ENCODE results near the gene WNT10A.

DNA sequence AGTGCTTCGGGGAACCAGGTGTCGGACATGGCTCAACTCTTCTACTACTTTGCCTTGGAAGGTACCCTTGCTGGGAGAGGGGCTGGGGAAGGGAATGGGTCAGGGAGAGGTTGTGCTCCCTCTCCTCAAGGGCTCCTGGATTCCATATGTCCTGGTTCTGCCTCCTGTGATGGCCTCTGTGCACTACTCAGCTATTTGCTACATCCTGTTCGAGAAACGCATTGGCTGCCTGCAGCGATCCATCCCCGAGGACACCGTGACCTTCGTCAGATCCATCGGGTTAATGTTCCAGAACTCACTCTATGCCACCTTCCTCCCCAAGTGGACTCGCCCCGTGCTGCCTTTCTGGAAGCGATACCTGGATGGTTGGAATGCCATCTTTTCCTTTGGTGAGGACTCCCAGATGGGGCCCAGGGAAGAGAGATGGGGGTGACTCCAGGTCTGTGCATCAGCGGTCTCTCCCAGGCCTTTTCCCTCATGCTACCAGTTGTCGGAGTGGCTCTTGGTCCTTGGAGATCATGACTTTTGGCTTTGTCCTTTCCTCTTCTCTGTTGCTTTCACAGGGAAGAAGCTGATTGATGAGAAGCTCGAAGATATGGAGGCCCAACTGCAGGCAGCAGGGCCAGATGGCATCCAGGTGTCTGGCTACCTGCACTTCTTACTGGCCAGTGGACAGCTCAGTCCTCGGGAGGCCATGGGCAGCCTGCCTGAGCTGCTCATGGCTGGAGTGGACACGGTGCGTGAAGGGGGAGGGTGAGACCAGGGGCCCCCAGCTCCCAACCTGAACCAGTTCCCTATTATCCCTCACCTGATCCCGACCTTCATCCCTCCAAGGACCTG is 30.6 kb downstream of the CYP27A1 start:
- RRBS, result no CpG with 5 or more reads among the region's 19 CpGs
CAGE:
- cytosol, long polyA plus RNA, result no peak
- long polyA plus RNA, result no peak
- nucleus, long polyA plus RNA, result no peak

DNA sequence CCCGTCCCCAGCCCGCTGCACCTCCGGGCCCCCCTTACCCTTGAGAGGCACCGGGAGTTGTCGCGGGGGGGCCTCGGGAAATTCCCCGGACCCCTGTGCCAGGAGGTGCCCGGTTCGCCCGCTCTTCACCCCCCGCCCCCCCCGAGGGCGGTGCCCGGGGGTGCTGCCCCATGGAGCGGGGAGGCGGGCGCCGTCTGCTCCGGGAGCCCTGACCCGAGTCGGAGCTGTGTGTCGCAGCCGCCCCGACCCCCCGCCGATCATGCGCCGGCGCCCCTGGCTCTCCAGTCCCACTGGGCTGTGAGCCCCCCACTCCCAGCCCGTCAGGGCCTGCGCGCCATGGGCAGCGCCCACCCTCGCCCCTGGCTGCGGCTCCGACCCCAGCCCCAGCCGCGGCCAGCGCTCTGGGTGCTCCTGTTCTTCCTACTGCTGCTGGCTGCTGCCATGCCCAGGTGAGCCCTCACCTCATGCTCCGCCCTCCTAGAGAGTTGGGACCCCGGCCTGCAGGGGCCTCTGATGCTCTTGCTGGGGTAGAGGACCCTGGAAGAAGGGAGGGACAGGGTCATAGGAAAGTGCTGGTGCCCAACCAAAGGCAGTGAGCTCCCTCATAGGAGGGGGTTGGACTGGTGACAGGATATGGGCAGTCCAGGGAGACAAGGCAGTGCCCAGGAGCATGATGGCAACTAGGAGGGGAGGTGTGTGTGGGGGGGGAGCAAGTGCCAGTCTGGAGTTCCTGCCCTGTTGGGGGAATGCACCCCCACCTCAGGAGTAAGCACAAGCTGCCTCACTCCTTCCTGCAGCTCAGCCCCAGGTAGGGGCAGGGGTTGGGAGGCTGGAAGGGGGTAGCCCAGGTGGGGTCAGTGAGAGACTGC is at the start of gene WNT10A:
Gene WNT10A, plus strand, starts transcription at position 193 of the 869 bp plus-strand sequence.
- RRBS, result 7% methylated on average over 24 of the region's 42 CpGs
CAGE:
- cytosol, long polyA plus RNA, result no peak
- long polyA plus RNA, result no peak
- nucleus, long polyA plus RNA, result no peak

- RRBS, result no CpG with 5 or more reads among the region's 2 CpGs
CAGE:
- cytosol, long polyA plus RNA, result no peak
- long polyA plus RNA, result no peak
- nucleus, long polyA plus RNA, result no peak
Observed at GRCh38 chr2:218894940-218895290, 14.3 kb downstream of the WNT10A start.

DNA sequence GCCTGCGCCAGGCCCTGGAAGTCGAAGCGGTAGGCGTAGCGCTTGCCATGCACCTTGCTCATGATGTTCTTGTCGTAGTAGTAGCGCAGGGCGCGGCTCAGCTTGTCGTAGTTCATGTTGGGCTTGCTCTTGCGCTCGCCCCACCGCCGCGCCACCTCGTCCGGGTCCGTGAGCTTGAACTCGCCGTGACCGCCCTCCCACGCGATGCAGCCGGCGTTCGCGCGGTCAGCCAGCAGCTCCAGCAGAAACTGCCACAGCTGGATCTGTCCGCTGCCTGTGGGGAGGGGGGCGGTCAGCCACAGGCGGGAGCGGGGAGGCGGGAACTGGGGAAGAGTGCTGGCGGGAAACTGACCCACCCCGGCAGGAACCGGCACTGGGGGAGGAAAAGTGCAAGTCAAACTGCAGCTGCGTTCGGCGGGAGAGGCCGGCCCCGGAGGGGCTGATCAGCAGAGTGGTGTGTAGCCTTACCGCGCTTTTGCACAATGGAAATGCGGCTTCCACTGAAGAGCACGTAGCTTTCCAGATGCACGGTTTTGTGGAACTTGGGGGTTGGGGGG is 2.9 kb downstream of the FEV start:
- RRBS, result 1% methylated on average over 13 of the region's 46 CpGs
CAGE:
- cytosol, long polyA plus RNA, result no peak
- long polyA plus RNA, result no peak
- nucleus, long polyA plus RNA, result no peak

DNA sequence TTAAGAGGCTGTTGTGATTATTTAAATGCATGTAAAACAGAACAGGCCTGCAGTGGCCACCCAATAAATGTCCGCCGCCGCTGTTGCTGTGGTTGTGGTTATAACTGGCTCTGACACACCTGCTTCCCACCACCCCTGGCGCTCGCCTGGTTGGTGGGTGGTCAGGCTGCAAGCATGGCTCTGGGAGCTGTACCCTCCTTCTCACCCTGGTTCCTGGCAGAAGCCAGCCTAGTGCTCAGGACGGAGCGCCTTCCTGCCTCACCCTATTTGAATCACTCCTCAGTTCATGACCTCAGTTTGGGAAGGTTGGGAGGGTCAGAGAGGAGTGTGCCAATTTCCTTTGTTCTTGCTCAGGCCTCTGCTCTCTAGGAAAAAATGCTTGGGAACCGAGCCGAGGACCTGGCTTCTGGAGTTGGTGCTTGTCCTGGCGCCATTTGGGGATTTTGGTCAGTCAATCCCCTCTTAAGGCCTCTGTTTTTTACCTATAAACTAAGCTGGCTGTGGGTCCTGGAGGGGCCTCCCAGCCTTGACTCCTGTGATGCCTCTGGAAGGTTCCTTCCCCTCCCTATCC is 5.3 kb upstream of the CRYBA2 start:
- RRBS, result no CpG with 5 or more reads among the region's 10 CpGs
CAGE:
- cytosol, long polyA plus RNA, result no peak
- long polyA plus RNA, result no peak
- nucleus, long polyA plus RNA, result no peak

DNA sequence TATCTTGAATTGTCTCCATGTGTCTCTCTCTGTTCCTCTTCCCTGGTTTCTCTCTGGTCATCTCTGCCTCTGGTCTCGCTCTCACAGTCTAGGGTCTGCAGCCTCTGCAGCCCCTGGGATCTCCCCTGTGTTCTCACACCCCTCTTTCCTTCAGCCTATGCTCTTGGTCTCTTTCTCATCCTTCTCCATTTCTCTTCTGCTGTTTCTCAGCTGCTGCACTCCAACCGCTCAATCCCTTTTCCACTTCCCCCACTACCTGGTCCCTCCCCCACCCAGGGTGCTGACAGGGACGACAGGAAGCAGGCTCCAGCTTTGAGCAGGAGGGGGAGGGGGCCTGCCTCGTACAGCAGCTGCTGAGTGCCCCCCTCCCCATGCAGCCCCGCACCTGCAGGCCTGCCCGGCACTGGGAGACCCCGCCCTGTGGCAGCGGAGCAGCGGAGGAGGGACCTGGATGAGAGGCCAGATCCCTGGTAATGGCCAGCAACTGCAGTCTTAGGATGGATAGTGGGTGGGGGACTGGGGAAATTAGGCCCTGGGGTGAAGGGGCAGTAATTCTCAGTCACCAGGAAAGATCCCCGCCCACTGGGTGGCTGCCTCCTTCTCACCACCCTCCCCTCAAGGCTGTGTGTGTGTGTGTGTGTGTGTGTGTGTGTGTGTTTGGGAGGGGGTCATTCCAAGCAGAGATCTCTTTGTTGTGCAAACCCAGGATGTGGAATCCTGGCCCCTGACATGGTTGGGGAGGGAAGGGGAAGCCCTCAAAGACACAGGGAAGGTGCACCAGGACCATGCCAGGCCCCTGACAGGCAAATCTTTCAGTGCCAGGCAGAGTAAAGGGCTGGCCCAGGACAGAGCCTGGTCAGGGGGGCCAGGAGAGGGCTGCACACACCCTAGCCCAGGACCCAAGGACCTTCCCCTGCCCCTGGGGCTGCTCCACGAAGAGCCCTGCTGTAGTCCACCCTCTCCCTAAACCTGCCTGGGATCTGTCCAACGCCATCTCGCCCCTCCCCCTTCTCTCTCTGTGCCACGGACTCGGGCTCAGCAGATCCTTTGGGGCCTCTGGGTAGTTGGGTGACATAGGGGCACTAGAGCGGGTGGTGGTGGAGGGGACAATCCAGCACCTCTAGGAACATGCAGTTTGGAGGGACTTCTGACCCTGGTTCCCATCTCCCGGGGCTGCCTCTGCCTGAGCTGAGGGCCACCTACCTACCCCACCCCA is 6.9 kb upstream of the CRYBA2 start:
- RRBS, result no CpG with 5 or more reads among the region's 17 CpGs
CAGE:
- cytosol, long polyA plus RNA, result no peak
- long polyA plus RNA, result no peak
- nucleus, long polyA plus RNA, result no peak

GRCh38 chr2:219000922-219001865 is 8.0 kb upstream of the CRYBA2 start:
- RRBS, result 6% methylated on average over 36 of the region's 68 CpGs
CAGE:
- cytosol, long polyA plus RNA, result no peak
- long polyA plus RNA, result no peak
- nucleus, long polyA plus RNA, result no peak

- RRBS, result no CpG with 5 or more reads among the region's 45 CpGs
CAGE:
- cytosol, long polyA plus RNA, result no peak
- long polyA plus RNA, result no peak
- nucleus, long polyA plus RNA, result no peak
Observed at GRCh38 chr2:219058574-219059483, 1.9 kb downstream of the IHH start.

DNA sequence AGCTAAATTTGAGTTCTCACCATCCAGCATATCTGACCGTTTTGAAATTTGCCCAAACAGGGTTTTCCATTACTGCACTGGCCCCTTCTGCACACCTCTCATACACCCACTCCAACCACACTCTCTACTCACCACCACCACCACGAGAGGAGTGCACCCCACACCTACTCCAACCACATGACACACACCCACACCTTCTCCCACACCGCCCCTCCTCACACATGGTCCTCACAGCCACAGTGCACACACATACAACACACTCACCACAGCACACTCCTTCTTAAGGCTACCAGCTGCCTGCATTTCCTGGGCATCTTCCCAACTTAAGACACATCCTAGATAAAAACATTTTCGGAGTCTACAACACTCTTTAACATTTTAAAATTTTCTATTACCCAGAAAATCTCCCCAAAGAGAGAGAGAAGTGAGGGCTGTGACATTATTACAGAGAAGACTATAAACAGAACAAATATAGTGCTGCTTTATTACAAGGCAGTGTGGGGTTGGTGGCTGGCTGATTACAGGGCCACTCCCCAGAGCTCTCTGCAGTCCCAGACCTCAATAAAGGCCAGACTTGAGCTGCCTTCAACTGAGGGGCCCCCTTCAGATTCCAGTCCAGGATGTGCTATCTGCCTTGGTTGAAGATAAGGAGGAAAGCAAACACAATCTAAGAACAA is 36.1 kb downstream of the NHEJ1 start:
- RRBS, result no CpG with 5 or more reads among the region's 4 CpGs
CAGE:
- cytosol, long polyA plus RNA, result no peak
- long polyA plus RNA, result no peak
- nucleus, long polyA plus RNA, result no peak

DNA sequence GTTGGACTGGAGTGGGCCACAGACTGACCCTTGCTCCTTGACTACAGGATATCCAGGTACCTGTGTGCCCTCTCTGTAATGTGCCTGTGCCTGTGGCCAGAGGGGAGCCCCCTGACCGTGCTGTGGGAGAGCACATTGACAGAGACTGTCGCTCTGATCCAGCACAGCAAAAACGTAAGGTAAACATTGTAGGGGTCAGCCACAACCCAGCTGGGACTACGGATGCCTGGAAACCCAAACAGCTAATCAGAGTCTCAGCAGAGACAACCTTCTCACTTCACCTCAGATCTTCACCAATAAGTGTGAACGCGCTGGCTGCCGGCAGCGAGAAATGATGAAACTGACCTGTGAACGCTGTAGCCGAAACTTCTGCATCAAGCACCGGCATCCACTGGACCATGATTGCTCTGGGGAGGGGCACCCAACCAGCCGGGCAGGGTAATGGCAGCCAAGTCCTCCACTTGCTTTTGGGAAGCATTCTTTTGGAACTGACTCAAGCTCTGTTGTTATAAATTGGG is 1.1 kb downstream of the ZFAND2B start:
- RRBS, result 82% methylated on average over 6 of the region's 12 CpGs
CAGE:
- cytosol, long polyA plus RNA, result no peak
- long polyA plus RNA, result no peak
- nucleus, long polyA plus RNA, result no peak

DNA sequence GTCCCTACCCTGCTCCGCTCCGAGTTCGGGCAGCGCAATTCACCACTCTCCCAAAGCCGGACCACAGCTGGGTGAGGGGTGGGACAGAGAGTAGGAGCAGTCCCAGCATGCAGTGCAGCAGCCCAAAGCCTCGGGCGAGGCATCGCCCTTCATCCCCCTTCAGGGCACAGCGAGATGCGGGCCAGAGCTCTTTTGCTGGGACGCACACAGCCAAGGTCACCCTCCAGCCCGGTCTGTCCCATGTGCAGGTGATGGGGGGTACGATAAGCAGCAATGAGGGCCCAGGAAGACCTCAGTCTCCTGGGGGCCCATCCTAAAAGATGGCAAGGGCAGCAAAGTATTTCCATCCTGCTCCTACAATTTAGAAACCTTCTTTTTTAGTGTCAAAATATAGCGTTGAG is 667 bp upstream of the ABCB6 start:
- RRBS, result no CpG with 5 or more reads among the region's 14 CpGs
CAGE:
- cytosol, long polyA plus RNA, result no peak
- long polyA plus RNA, result no peak
- nucleus, long polyA plus RNA, result no peak

GRCh38 chr2:219397076-219397683 is 9.5 kb upstream of the DNPEP start:
- RRBS, result no CpG with 5 or more reads among the region's 9 CpGs
CAGE:
- cytosol, long polyA plus RNA, result no peak
- long polyA plus RNA, result no peak
- nucleus, long polyA plus RNA, result no peak

GRCh38 chr2:219417350-219417953 is 725 bp upstream of the DES start:
- RRBS, result no CpG with 5 or more reads among the region's 14 CpGs
CAGE:
- cytosol, long polyA plus RNA, result no peak
- long polyA plus RNA, result no peak
- nucleus, long polyA plus RNA, result no peak

- RRBS, result 6% methylated on average over 32 of the region's 42 CpGs
CAGE:
- cytosol, long polyA plus RNA, result no peak
- long polyA plus RNA, result no peak
- nucleus, long polyA plus RNA, result no peak
Observed at GRCh38 chr2:219448856-219449364, 14.3 kb downstream of the SPEG start.

- RRBS, result no CpG with 5 or more reads among the region's 12 CpGs
CAGE:
- cytosol, long polyA plus RNA, result no peak
- long polyA plus RNA, result no peak
- nucleus, long polyA plus RNA, result no peak
Observed at GRCh38 chr2:219520871-219521734, 6.8 kb downstream of the ASIC4 start.

DNA sequence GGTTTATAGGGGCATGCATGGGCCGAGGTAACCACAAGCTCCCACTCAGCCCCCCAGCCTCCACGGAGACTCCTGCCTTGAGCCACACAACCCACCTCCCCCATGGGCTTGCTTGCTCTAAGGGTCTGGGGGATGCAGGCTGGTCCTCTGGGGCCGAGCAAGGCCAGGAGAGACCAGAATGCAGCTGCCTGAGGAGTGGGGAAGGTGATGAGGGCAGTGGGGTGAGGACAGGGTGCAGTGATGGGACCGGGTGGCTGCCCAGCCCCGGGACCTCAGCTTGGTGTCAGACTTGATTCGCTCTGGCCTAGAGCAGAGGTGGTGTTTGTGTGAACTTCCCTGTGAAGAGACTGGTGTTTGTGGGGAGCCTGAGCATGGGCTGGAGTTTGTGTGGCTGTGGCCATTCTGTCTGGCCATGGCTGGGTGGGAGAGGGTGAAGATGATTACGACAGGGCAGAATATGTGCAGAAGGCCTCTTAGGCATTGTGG is 10.7 kb downstream of the OBSL1 start:
- RRBS, result no CpG with 5 or more reads among the region's 7 CpGs
CAGE:
- cytosol, long polyA plus RNA, result no peak
- long polyA plus RNA, result no peak
- nucleus, long polyA plus RNA, result no peak

- RRBS, result 25% methylated on average over 3 of the region's 17 CpGs
CAGE:
- cytosol, long polyA plus RNA, result no peak
- long polyA plus RNA, result no peak
- nucleus, long polyA plus RNA, result no peak
Observed at GRCh38 chr2:219565249-219565911, 6.0 kb downstream of the OBSL1 start.

DNA sequence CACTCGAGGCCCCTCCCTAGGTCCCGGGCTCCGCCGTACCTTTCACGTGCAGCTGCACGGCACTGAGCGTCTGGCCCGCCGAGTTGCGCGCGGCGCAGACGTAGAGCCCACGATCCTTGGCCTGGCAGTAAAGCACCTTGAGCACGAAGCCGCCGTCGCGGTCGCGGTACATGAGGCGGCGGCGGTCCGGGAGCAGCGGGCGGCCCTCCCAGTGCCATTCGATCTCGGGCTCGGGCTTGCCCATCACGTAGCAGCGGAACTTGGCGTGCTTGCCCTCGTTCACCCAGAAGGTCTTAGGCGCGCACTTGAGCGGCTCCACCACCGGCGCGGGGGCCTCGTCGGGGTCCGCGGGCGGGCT is 1.2 kb downstream of the OBSL1 start:
- RRBS, result no CpG with 5 or more reads among the region's 46 CpGs
CAGE:
- cytosol, long polyA plus RNA, result no peak
- long polyA plus RNA, result no peak
- nucleus, long polyA plus RNA, result no peak

DNA sequence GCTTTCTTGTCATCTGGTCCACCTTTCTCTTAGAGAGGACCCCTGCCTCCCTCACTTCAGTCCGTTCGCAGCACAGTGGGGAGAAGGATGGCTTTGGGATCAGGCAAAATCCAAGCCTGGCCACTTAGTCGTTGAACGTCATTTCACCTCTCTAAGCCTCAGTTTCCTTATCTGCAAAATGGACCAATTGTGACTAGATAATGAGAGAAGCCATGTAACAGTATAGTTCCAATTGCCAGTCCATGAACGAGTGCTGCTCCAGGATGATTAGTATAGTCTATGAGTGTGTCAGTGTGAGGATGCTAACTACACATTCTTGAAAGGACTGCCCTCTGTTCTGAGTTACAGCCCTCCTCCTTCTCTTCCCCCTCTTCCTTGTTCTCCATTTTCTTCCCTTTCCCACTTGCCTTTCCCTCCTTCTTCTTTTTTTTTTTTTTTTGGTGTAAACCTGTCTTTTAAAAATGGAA is 1.1 kb downstream of the INHA start:
- RRBS, result no CpG with 5 or more reads among the region's 5 CpGs
CAGE:
- cytosol, long polyA plus RNA, result no peak
- long polyA plus RNA, result no peak
- nucleus, long polyA plus RNA, result no peak

DNA sequence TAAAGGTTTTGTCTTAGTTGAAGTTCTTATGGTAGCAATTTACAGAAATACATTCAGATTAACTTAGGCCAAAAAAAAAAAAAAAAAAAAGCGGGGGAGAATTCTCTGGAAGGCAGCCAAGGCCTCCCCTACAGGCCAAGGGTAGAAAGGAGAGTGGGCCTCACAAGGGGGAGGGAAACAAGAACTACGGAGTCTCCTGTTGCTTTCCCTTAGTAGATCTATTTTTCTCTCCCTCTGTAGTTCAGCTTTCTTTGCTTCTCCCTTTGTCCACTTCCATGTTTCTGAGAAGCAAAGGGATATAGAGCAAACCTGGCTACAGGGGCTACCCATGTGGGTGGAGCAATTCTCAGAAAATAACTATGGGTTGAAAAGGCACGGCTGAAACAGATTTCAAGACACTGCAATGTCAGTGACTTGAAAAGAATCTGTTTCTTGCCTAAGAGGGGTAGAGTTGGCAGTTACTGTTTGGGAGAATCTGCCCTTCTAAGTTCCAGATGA is 2.3 kb upstream of the STK11IP start:
- RRBS, result no CpG with 5 or more reads among the region's 3 CpGs
CAGE:
- cytosol, long polyA plus RNA, result no peak
- long polyA plus RNA, result no peak
- nucleus, long polyA plus RNA, result no peak